CD14-positive monocyte (primary cell): ENCODE results near the genes OSGIN1 and CIBAR2.

GRCh38 chr16:83803582-83804245 lies 4.1 kb upstream of the HSBP1 start:
- CAGE, long polyA plus RNA = no peak

DNA sequence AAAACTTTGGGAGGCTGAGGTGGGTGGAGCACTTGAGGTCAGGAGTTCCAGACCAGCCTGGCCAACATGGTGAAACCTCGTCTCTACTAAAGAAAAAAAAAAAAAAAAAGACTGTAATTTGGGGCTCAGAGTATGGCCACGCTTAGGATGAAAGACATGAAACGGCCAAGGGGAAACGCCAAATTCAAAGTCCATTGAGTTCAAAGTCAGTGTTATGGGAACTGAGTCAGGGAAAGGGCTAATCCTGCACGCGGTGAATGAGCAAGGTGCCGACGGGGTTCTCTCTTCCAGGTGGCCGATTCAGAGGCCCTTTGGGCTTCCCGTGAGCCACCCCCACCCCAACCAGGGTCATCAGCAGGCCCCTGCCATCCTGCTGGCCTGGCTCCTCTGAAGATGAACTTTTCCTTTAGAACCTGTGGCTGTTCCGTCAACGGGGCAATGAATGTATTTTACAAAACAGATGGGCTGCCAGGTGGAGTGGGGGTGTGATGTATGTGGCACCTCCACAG lies 7.4 kb upstream of the OSGIN1 start:
- CAGE, long polyA plus RNA = no peak

GRCh38 chr16:83953005-83954014 lies at the start of gene OSGIN1:
OSGIN1 (plus strand) TSS chr16:83953240.
- CAGE, long polyA plus RNA = no peak

GRCh38 chr16:83963190-83963931 lies 4.7 kb upstream of the NECAB2 start:
- CAGE, long polyA plus RNA = no peak

DNA sequence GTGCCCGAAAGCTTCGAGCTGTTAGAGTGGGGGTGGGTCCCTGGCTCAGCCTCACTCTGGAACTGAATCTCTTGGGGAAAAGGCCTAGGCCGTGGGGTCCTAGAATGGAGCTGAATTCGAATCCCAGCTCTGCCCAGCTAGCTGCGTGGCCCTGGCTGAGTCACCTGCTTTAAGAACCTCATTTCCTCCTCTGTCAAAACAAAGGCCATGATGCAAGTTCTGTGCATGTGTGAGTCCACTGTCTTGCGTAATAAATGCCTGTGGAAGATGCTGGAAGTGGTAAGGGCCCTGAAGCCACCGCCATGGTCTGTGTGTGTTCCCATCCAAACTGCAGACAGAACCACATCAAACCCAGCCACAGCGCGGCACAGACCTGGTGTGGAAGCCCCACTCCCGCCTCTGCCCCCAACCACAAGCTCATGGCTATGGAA lies 25.9 kb downstream of the NECAB2 start:
- CAGE, long polyA plus RNA = no peak

DNA sequence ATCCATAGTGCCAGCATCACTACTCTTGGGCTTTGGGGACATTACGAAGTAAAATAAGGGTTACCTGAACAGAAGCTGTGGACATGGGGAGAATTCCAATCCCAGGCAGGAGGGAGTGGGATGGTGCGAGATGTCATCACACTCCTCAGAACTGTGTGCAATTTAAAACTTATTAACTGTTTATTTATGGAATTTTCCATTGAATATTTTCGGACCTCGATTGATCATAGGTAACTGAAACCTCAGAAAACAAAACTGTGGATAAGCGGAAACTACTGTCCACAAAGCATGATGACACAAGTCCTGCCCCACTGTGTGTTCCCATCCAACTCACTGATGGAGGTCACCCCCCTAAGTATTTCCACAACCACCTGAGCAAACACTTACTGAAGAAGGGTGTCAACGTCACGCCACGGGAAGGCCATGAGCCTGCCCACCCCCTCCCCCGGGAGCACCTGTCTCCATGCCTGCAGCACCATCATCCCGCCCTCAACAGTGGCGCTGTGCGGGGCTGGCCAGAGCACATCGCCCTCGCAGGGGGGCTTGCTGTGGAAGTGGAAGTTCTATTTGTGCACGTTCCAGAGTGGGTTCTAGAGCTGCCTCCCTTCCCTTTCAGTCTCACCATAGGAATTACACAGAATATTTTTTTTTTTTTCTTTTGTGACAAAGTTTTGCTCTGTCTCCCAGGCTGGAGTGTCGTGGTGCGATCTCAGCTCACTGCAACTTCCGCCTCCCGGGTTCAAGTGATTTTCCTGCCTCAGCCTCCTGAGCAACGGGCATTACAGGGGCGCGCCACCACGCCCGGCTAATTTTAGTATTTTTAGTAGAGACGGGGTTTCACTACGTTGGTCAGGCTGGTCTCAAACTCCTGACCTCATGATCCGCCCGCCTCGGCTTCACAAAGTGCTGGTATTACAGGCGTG lies 4.3 kb upstream of the MBTPS1 start:
- CAGE, long polyA plus RNA = no peak

DNA sequence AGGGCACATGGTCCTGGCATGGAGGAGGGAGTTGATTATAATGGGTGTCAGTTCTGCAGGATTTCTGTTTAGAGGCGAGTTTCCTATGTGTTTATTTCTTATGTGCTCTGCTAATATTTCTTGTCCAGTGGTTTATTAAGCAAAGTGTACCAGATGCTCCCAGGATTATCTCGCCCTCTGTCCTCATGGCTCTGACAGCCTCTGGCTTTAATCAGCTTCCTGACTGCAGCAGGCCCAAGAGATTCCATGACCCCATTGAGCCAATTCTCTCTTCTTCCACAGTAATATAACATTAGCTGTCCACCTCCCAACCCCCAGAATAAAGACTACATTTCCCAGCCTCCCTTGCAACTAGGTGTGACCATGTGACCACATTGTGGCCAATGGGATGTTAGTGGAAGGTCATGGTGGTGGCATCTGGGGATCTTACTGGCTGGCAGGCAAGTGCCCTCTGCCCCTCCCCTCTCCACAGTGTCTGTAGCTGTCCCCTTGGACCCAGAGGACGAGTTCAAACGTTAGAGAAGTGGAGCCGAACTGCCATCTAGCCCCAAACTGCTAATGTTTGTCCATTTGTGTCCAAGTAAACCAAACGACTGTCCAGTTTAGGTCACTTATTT lies 26.5 kb upstream of the KCNG4 start:
- CAGE, long polyA plus RNA = no peak

DNA sequence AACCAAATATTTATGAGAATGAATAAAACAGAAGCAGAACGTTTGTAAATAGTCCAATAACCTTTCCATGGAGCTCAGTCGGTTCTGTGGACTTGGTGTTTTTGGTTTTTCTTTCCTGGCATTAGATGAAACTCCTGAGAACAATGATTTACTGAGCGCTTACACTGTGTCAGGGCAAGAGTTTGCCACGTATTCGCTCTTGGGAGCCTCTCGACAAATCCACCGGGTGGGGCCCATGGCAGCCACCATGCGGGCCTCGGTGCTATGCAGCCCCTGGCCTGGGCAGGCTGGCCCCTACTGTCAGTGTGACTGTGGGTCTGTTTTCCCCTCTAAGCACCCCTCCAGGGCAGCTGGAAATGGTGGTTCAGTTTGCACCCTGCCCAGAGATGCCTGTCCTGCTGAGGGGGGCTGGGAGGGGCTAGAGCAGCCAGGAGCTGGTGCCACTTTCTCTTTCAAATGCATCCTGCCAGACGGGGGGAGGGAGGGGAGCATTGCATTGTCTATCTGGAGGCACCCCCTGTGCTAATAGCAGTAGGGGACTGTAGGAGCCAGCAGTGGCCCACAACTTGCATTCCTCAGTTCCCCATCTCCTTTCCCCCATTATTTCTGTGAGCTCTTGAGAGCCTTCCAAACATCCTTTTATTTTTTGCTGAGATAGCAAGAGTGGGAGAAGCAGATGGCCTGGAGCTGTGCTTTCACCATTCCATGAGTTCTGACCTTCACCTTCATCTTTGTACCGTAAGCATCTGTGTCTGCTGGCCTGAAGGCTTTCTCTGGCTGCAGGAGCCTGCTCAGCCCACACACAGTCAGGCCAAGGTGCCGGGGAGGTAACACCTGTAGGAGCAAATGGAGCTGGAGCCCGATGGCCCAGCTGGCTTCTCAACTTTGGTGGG lies 5.0 kb downstream of the WFDC1 start:
- CAGE, long polyA plus RNA = no peak

GRCh38 chr16:84526778-84527914 lies 22.7 kb upstream of the MEAK7 start:
- CAGE, long polyA plus RNA = no peak

- CAGE, long polyA plus RNA = no peak
Measured at GRCh38 chr16:84611078-84611497, 6.8 kb downstream of the COTL1 start.

DNA sequence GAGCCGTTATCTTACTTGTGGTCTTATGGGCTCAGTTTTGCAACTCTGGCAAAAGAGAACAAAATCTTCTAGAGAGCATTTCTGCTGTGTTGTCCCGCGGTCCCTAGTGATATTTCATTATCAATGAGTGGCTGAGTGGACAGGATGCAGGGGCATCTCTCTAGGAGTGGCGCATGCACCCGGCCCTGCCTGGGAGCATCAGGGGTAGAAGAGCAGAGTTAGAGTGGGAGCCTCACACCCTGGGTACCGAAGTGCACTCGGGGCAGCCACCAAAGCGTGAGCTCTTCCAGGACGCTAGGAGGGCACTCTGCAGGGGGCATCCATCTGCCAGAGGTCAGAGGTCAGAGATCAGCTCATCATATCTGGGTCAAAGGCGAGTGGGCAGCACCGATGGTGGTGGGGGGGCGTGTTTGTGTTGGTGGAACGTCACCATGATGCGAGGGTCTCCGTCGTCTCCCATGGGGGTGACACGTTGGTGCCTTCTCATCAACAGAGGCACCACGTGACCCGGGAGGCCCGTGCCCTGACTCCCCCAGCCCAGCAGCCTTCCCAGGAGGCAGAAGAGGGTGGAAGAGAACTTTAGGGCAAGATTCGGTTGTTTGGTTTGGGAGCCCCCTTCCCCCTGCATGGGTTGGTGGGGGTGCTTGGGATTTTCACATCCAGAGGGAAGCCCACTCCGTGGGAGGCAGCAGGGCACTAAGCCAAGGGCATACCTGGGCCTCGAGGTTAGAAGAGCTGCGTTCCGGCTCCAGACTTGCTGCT lies 13.7 kb downstream of the CRISPLD2 start:
- CAGE, long polyA plus RNA = no peak

DNA sequence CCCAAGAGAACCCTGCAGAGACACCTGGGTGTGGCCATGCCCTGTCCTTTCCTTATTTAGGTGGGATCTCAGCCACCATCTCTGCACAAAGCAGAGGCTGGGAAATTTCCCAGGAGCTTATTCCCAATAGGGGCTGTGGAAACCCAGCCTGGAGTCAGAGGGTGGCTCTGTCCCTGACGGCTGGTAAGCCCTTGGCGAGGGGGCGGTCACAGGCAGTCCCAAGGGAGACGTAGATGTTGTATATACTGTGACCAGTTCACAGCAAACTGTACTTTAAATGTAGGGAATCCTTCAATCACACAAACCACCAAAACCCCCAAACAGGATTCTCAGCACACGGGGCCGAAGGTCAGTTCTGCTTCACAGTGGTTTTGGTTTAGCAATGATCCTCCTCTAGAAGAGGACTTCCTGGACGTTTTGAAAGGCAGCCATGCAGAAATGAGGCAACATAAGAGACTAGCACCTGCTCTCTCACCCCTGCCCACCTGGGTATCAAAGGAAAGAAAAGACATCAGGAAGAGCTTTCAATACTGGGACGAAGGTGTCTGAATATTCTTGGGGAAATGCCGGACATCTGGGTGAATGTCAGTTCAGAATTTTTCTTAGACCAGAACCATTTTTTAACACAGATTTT lies 74.0 kb downstream of the CRISPLD2 start:
- CAGE, long polyA plus RNA = no peak

DNA sequence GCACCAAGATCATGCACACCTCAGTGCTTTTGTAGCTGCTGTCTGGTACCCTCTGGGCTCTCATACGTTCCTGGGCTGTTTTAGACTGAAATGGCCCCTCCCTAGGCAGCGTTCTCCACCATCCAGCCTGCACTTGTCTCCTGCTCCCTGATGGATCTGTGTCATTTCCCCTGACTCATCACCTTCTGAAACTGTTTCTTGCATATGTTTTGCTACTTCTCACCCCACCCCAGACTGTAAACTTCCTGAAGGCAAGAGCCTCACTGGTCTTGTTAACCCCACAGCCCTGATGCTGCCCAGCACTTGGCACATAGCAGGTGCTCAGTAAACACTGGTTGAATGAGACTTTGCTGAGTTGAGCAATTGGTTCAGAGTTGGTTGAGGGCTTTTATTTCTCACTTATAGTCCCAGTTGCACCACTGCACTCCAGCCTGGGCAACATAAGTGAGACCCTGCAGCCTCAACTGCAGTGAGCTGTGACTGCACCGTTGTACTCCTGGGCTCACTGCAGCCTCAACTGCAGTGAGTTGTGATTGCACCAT lies 78.7 kb downstream of the CRISPLD2 start:
- CAGE, long polyA plus RNA = no peak

GRCh38 chr16:84998989-84999615 lies 12.2 kb downstream of the ZDHHC7 start:
- CAGE, long polyA plus RNA = no peak

DNA sequence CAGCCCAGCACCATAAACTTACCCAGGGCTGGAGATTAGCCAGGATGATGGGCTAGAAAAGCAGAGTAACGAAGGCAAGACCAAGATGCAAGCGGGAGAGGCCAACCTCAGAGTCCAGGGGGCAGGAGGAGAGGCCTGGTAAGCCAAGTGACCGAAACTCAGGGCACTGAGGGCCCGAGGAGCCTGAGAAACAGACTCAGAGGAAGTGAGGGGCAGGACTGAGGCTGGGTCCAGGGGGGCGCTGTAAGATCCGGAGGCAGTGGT lies 8.4 kb downstream of the ZDHHC7 start:
- CAGE, long polyA plus RNA = no peak

DNA sequence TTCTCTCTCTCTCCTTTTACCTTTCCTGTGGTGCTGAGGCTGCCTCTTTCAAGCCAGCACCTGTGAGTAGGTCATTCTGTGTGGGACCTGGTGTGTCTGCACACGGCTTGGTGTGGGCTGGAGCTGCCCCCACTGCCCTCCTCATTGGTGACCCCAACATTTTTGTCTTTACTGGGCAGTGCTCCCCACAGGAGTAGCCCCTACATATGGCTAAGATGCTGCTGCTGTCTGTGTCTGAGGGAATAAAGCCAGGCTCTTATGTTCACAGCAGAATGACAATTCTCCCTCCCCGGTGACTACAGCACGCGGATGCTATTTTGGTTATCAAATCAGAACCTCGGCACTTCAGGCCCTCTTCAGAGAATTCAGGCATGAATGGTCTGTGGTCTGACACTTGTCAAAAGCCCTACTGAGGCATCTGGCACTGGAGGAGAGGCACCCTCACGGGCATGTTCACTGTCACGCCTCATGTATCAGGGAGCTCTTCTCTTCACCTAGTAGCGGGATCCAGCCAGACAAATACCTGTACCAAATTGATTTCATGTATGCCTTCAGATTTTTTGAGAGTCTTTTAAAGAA lies 30.3 kb downstream of the KIAA0513 start:
- CAGE, long polyA plus RNA = no peak

GRCh38 chr16:85112190-85112814 lies at the start of gene CIBAR2:
CIBAR2 (minus strand) TSS chr16:85112472.
- CAGE, long polyA plus RNA = no peak

- CAGE, long polyA plus RNA = no peak
Measured at GRCh38 chr16:85137408-85138000, 25.2 kb upstream of the CIBAR2 start.

DNA sequence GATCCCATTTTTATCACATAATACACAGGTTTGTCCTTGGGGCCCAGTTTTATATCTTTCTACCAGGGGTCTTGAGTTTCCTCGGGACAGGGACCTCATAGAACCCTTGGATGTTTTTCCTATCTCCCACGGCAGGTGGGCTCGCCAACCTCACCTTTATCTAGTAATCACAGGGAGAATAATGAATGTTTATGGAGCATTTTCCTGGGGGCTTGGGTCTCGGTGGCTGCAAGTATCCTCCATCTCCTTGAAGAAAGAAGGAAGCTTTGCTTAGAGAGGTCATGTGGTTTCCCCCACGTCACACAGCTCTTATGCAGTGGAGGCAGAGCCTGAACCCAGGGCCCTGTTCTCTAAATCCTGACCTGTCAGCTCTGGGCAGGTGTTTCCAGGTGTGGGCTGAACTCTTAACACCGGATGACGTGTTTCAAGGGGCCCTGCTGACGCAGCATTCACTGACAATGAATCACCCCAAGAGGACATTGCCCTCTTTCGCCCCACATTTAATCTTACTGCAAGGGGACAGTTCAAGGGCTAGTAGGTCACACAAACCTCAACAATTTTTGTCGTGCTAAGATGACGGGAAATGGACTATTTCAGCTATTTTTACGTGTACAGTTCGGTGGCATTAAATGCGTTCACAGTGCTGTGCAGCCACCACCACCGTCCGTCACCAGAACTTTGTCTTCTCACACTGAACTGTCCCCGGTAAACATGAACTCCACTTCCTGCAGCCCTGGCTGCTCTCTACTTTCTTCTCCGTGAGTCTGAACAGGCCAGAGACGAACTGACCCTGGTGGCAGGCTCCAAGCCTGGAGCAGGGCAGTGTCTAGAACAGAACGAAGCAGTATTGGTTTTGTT lies 88.1 kb upstream of the CIBAR2 start:
- CAGE, long polyA plus RNA = no peak

GRCh38 chr16:85206712-85207277 lies 94.5 kb upstream of the CIBAR2 start:
- CAGE, long polyA plus RNA = no peak